Right common carotid artery plus branches (tissue), 1 donor: ENCODE results near the gene F5.

DNA sequence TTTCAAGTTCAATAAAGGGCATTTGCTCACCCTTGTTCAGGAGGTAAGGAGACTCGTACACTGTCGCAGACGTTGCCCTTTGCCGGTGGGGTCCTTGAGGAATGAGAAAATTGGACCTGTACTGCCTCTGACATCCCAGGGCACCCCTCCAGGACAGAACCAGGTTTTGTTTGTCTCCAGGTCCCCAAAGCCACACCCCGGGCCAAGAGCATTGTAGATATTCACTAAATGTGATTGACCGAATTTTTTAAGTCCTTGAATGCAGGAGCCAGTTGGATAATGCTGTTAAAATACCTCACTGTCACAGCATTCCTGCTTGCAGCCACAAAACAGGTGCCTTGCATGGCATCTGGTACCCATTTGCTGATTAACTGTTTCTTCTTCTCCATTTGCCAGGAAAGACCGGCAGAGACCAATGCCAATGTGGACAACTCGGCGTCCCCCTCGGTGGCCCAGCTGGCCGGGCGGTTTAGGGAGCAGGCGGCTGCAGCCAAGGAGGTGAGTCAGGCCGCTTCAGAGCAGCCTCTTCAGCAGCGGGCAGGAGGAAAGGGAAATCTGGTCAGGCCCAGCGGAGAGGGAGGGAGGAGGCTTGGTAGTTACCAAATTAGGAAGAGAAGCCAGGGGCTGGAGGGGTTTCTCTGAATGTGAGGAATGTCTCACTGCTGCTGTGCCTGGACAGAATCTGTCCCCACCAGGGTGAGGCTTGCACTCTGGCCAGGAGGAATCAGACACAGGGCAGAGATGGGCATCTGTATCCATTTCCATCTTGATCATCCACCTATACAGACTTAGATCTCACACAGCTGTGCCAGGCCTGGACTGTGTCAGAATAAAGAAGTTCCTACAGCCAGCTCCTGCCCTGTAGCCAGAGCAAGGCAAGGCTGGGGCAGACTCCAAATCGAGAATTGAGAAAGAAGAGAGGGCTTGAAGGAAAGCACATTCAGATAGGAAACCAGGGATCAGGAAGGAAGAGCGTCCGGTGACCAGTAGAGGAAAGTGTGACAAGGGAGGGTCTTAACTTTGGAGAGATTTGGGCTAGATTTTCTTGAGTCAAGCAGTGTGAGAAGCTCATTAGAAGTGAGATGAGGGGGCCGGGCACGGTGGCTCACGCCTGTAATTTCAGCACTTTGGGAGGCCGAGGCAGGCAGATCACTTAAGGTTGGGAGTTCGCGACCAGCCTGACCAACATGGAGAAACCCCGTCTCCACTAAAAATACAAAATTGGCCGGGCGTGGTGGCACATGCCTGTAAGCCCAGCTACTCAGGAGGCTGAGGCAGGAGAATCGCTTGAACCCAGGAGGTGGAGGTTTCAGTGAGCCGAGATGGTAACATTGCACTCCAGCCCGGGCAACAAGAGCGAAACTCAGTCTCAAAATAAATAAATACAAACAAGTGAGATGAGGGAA is 37.8 kb upstream of the MPZL1 start:
- PRO-cap: no peak

DNA sequence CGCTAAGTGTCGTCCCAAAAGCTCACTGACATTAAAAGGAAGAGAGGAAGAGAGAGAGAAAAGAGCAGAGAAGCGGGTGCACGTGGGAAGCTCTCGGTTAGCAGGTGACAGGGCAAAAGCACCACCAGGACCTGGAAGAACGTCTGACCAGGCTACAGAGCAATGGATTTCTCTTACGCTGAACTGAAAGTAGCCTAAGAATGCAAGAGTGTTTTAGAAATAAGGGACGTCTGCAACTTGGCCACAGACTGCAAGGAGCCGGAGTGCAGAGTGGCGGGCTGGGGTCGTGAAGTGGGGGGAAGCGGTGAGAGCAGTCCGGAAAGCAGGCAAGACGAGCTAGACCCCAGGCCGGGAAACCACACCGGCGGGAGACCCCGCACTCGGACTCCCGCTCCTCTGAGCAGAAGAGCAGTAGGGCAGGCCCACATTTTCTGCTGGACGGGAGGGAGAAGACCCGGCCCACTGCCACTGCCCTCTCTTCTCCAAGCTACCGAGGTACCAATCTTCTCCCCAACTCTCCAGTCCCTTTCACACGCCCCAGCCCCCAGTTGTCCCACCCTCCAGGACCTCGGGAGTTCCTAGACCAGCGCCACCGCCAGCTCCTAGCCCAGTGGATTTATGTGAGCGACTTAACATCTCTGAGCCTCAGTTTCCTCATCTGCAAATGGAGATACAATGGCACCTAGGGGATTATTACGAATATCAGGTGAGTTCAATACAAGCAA is 8.2 kb upstream of the MPZL1 start:
- PRO-cap: no peak

DNA sequence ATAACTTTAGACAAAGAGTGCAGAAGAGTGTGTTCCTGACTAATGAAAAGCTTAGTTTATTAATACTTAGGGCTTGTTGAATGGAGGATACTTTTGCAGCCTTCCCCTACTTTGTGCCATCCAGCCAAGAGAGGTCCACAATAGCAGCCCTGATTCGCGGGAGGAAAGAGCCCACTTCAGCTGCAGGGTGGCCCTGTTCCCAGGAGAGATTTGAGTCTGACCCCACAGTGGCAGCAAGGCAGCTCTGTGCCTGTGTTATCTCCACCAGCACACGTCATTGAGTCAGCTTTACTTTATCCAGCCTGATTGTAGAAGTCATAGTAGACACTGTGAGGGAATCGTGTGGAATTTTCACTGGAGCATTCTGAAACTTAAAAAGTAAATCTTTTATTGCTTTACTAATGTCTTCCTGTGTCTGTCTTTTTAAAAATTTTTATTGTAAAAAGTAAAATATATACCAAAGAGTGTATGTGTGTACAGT is 35.2 kb downstream of the MPZL1 start:
- PRO-cap: no peak

DNA sequence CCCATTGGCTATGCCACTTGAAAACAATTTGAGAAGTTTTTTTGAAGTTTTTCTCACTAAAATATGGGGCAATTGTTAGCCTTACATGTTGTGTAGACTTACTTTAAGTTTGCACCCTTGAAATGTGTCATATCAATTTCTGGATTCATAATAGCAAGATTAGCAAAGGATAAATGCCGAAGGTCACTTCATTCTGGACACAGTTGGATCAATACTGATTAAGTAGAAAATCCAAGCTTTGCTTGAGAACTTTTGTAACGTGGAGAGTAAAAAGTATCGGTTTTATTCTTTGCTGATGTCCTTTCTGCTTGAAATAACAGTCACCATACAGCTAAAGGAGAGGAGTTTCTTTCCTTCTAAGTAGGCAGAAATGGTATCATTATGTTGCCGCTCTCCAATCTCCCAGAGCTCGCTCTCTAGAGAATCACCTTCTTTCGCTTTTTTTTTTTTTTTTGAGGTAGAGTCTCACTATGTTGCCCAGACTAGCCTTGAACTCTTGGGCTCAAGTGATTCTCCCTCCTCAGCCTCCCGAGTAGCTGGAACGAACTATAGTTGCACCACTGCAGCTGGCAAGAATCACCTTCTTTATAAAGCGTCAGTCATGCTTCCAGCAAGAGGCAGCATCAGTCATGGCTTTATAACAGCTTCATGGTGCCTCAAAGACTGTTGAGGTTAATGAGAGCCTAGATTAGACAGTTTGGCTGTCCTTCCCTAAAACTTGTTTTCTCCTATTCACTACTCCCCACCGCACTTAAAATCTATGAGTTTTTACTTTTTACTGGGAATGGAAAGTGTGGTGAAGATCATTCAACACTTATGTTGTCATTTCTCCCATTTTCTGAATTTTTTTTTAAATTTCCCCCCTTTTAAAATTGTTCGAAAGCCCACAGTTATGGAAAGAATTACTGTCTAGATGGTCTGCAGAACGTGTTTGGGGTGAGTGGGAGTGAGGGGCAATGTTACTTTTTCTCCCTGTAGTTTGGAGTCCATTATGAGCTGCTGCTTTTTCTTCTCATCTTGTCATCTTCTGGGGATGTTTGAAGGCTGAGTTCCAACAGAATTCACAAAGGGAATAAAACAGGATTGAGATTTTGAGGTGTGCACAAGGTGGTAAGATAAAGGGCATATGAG is 67.0 kb downstream of the MPZL1 start:
- PRO-cap: no peak

DNA sequence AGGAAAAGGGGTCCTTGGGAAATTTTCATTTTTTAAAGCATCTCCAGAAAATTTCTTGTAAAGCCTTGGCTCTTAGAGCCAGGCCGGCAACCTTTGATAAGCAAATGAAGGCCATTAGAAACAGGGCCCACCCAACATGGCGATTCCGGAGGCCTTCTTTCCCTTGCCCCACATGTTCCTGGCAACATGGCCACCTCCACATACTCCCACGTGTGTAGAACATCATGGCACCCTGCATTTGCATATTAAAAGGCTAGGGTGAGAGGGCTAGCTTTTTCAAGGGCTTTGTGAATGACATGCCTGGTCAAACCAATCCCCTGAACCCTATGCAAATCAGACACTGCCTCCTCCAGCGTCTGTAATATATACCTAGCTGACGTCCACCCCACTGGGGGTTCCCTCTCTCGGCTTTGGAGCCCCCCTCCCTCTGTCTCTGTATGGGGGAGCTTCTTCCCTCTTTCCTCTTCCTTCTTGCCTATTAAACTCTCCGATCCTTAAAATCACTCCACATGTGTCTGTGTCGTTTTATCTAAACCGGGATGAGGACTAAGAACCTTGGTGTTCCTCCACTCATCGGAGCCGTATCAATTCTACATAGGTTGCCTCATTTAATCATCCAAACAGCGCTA is 1.6 kb downstream of the ADCY10 start:
- PRO-cap: no peak

- PRO-cap: no peak
Observed at GRCh38 chr1:168242595-168243037, 16.8 kb downstream of the SFT2D2 start.

GRCh38 chr1:168348431-168348644 is 67.7 kb downstream of the TBX19 start:
- PRO-cap: no peak

DNA sequence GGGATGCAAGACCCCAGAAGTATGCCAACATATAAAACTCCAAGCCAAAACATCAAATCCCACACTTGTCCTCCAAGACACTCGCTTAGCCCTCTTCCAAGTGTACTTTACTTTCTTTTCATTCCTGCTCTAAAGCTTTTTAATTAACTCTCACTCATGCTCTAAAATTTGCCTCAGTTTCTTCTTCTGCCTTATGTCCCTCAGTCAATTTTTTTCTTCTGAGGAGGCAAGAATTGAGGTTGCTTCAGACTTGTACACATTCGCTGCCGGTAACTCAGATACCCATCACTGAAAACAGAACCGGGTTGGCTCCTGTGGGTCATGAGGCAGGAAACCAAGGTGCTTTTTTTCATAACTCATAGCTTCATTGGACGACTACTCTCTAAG is 82.1 kb downstream of the TBX19 start:
- PRO-cap: no peak

- PRO-cap: no peak
Observed at GRCh38 chr1:168520365-168520758, 23.4 kb downstream of the XCL2 start.

- PRO-cap: no peak
Observed at GRCh38 chr1:168834281-168834774, 105.3 kb upstream of the DPT start.

DNA sequence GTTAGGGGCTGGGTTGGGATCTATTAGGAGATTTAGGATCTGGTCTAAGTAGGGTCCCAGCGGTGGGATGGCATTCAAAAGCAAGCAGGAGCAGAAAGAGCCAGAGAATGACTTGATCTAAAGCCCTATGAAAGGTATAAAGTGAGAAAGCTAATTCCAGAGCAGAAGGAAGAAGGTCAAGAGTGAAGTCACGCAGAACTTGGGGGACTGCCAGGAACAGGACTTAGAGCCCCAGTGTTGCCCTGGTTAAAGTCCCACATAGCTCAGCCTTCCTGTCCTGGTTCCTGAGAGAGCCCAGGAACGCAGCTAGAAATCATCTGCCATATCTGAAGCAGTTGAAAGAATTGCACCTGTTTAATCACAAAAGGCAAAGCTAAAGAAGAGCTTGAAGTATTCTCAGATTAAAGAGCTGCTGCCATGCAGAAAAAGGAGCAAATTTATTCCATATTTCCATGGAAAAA is 160.6 kb upstream of the ATP1B1 start:
- PRO-cap: no peak

DNA sequence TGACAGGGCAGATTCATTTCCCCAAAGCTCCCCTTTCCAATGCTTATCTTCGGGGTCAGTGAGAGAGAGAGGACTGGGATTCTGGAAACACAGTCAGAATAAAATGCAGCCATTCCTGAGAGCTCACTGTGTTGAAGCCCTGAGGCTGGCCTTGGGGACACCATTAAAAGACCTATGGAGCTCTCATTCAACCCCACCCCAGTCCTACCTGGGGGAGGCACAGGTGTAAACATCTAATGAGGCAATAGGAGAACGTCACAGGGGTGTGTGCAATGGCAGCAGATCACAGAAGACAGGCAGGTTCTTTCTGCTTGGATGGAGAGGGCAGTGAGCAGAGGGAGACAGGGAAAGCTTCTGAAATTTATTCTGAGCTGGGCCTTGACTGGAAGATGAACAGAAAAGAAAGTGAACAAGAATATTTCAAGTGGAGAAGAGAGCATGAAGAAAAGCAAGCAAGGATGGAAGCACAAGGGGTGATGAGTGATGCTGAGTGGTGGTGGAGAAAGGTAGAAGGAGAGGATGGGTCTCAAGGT is 88.5 kb upstream of the ATP1B1 start:
- PRO-cap: no peak

- PRO-cap: bidirectional peak, plus-strand start at chr1:169105955, minus-strand start at chr1:169105779; bidirectional peak, plus-strand start at chr1:169106323, minus-strand start at chr1:169106191
Observed at GRCh38 chr1:169105305-169106260, 907 bp upstream of the ATP1B1 start.

DNA sequence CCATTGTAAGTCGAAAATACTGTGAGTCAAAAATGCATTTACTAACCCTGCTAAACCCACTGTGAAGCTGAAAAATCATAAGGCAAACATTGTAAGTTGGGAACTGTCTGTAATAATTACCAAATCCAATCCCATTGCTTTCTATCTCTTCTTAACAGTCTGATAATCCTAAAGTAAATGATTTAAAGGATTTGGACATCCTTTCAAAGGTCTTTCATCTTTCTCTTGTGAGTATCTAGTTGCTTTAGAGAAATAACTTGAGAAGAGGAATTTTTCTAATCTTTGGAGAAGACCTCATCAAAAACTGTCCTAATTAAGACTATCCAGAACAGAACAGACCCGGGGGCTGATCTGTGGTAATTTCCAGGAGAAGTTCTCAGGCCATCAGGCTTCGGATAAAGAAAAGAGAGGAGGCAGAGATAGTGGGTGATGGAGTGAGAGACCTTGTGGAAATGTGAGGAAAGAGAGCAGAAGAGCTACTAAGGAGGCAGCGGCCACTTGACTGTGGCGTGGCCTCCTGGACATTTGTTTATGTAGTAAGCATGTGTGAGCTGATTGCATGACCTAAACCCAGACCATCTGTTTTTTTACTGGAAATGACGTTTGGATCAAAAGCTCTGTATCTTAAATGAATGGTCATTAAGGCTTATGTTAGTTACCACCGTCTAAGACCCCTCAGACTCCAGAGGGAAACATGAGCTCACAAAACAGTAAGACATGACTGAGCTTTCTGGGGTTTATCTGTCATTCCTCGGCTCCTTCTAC is 13.4 kb downstream of the ATP1B1 start:
- PRO-cap: no peak

DNA sequence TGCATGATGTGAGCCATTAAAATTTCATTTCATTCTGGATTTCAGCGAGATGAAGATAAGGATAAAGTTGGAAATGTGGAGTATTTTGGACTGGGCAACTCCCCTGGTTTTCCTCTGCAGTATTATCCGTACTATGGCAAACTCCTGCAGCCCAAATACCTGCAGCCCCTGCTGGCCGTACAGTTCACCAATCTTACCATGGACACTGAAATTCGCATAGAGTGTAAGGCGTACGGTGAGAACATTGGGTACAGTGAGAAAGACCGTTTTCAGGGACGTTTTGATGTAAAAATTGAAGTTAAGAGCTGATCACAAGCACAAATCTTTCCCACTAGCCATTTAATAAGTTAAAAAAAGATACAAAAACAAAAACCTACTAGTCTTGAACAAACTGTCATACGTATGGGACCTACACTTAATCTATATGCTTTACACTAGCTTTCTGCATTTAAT is 24.8 kb downstream of the ATP1B1 start:
- PRO-cap: no peak

DNA sequence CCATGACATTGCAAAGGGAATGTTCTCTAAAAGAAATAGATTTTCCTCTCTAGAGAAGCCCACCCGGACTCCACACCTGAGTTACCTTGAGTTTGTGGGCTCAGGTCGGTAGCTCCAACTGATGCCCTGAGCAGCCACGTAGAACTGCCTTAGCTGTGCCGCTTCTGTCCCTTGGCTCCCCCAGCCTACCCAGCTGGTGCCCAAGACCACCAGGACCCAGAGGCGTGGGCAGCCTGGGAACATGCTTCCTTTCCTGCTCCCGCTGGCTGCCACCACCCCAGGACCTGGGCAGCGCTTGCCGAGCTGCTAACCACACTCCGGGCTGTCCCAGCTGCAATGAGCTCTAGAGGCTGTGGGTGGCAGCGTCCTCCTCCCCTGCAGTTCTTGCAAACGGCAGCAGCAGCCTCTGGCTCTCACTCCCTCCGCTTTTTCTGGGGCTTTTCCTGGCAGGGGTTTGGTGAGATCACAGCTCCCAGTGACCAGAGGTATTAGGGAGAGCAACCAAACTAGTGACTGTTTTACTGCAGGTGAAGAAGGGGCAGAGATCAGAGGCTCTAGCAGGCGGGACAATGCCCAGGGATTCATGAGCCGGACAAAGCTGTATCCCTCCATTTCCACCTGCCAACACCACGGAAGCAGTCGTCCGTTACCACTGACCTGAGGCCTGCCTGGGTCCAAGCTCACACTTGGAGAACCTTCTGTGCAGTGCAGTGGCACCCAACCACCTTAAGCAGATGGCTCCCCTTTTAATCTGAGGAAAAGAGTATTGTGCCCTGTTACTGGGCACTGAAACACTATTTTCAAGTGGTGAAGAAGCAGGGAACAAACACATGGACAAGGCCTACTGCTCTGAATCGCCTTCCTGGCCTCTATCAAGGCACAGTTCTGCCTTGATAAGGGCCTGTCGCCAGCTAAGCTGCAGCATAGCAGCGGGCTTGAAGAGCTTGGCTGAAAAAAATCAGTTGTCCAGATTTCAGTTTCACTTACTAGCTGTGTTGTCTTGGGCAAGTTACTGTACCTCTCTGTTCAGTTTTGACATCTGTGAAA is at the start of gene F5:
F5 (minus strand) TSS at position 338 of the 1,047 bp plus-strand sequence.
- PRO-cap: no peak

DNA sequence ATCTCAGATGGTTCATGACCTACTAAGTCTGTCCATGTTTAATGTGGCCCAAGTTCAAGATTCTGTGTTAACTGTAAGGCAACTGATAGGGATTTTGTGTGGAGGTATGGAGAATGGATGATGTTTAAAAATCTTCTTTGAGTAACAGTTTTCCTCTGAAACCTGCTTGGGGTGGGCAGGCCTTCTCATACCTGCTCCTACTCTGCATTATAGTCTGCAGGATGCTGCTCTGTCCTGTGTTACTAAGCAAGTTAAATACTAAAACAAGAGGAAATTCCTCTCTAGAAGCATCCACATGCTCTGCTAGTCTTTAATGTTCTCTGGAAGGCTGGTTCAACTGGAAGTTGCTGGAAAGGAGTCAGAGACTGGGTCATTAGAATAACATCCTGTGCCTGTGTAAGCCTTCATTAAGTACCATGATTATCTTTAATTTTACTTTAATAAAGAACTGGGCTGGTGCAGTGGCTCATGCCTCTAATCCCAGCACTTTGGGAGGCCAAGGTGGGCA is 5.9 kb downstream of the SELP start:
- PRO-cap: no peak

GRCh38 chr1:169745303-169745805 is 11.5 kb upstream of the SELE start:
- PRO-cap: no peak

- PRO-cap: no peak
Observed at GRCh38 chr1:170146060-170146796, 469 bp downstream of the NTMT2 start.

DNA sequence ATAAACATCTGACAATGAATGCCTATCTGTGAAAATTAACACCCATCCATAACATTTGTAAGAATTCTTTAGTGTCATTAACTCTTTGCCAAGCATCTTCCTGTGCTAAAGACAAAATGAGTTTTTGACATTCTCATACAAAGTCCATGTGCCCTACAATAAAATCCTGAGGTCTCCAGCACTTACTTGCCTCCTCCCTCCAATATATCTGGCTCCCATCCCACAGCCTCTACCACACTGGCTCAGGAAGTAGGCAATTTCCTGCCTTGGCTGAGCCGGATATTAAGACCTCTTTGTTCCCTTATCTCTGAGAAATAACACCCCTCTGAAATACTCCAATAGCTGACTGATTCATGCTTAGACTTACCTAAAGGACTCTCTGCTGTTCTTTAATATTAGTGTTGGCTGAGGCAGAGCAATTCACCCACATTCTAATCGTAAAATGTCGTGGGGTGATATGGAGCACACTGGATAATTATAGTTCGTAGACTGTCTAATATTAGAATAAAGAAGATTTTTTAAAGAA is 37.6 kb upstream of the GORAB start:
- PRO-cap: no peak